Mononuclear cell (primary cell): ENCODE measurements around a stretch of chr10.

GRCh38 chr10:133527590-133528686 is 775 bp downstream of the CYP2E1 start:
- RRBS: 5% methylated on average over 15 of the region's 91 CpGs